H4 (cell line): ENCODE measurements around a stretch of chr5.

DNA sequence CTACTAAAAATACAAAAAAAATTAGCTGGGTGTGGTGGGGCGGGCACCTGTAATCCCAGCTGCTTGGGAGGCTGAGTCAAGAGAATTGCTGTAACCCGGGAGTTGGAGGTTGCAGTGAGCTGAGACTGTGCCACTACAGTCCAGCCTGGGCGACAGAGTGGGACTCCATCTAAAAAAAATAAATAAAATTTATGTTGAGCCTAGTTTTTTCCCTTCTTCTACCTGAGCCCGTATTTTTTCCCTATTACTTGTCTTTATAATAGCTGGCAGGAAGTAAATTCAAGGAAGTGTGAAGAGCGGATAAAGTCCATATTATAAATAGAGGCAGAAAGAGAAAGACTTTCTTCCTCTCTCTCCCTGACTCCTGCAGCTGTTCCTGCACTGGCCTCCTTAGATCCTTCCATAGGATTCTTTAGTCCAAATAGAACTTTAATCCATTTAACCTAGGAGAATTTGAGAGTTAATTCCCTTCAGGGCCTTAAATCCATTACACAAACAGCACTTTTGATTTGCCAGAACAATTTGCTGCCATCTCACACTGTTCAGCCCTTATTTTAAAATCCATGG lies 10.3 kb upstream of the ERBIN start:
- RAMPAGE, long total RNA: no peak

- RAMPAGE, long total RNA: no peak
Observed at GRCh38 chr5:66087039-66087606, 57.0 kb upstream of the SREK1 start.

DNA sequence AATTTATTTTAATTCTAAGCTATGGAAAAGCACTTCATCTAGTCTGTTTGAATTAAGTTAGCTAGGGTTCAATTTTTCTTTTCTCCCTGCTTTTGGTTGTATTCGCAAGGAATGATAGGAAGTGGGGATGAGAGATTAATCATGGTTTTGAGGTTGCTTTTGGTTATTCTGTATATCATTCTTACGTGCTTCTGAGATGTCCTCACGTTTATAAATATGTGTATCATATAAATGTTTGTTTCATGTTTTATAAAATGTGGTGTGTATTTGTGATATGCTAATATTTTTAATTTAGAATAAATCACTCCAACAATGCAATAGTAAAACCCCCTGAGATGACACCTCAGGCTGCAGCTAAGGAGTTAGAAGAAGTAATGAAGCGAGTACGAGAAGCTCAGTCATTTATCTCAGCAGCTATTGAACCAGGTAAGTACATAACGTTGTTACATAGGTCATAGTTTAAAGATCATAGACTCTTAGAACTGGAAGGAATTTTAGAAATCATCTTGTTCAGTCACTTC lies 19.5 kb downstream of the SREK1 start:
- RAMPAGE, long total RNA: no peak

- RAMPAGE, long total RNA: no peak
Observed at GRCh38 chr5:66324350-66324736, 180.2 kb downstream of the SREK1 start.

DNA sequence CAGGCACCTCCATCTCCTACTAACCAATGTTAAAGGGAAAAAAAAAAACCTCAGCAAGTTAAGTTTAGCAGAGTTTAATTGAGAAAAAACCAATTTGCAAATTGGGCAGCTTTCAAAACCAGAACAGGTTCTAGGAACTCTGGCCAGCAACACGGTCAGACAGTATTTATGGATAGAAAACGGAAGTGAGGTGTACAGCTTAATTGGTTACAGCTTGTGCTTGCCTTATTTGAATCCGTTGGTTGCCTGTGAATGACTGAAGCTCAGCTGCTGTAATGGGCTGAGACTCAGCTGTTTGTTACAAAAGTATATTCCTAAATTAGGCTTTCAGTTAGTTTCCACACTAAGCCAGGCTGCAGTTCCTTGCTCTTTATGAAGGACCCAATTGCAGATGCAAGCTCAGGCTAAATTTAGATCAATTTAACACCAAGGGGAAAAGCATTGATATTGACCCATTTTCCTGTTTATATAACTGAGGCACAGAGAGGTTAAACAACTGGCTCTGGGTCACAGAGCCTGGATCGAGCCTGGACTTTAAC lies 217.0 kb downstream of the SREK1 start:
- RAMPAGE, long total RNA: no peak

DNA sequence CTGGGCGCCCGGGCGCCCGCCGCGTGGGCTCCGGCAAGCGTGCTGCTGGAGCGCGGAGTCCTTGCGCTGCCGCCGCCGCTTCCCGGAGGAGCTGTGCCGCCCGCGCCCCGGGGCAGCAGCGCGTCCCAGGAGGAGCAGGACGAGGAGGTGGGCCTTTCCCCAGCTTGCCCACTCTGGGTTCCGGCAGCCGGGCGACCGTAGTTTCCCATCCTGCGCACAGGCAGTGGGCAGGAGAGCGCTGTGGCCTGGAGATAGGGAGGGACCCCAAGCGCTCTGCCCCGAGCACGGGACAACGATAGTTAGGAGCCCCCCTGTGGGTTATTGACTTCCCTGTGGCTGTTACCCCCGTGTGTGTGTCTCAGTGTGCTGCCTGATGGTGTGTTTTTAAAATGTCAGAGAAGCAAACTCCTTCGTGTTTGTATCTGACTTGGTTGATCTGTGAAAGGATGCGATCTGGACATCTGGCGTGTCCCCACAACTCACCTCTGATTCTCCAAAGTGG lies 730 bp downstream of the MAST4 start:
- RAMPAGE, long total RNA: no peak

- RAMPAGE, long total RNA: no peak
Observed at GRCh38 chr5:67010531-67012035, 185.5 kb downstream of the CD180 start.

- RAMPAGE, long total RNA: no peak
Observed at GRCh38 chr5:67165705-67166475, 30.7 kb downstream of the CD180 start.

DNA sequence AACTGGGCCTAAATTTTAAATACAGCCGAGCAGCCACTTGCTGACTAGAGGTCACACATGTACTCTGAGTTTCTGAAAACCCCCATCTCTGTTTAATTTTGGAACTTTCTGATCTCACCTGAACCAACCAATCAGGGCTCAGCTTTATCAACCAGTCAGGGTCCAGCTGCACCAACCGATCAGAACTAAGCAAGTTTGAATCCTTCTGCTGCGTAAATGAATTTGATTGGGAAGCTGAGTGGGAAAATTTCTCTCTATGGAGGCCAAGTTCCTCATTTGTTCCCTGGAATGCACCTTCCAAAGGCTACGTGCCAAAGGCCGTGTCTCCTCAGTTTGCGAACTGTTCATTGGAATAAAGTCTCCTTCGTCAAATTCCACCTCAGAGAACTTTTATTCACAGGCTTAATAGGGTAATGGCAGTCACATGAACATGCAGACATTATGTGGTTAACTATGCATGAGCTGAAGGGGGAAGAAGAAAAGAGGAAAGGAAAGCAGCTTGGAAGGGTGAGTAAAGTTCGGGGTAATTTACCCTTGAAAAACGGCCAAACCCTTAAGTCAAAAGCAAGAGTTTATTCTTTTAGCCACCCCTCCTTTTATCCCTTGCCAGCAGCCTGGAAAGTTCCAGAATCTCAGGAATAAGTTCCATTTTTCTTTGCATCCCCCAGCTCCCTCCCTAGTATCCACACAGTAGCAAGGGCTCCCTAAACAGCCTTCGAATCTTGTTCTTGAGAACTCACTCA lies 3.6 kb downstream of the CD180 start:
- RAMPAGE, long total RNA: no peak

- RAMPAGE, long total RNA: no peak
Observed at GRCh38 chr5:67606237-67606784, 409.7 kb upstream of the CD180 start.

DNA sequence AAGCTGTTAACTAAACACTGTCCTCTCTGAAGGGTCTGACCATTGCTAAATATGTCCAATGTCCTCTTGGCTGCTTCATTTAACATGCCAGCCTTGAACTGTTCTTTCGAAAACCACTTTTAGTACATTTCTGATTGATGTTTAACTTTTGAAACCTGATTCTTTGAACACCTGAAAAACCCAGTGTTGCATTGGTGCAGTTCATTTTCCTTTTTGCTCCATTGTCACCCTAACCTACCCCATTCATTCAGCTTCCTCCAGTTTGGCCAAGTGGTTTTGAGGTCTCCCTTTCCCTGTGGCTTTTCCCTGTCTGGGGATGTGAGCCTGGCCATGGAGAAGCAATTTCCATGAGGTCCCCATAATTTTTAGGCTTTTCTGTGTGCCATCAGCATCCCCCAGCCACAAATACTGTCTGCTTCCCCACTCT lies 134.8 kb upstream of the PIK3R1 start:
- RAMPAGE, long total RNA: no peak

GRCh38 chr5:68167108-68167498 lies 48.5 kb upstream of the PIK3R1 start:
- RAMPAGE, long total RNA: no peak

DNA sequence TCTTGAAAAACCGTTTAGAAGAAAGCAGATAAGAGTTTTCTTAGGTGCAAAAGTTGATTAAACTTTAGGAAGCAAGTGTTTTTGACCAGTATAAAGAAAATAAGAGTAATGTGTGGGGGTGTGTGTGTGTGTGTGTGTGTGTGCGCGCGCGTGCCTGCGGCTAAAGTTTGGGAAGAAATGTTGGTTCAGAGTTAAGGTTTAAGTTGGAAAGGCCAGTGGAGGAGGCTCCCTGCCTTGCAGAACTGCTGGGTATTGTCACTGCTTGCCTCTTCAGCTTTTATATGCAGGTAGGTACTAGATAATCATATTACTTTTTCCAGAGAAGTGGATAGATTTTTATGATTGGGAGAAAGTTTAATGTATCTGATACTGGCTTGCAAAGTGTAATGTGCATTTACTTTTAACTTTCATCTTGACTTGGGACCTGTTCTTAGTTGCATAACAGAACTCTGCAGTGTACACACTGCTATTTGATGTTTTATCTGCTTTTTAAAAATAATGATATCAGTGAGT lies 2.0 kb downstream of the PIK3R1 start:
- RAMPAGE, long total RNA: no peak

DNA sequence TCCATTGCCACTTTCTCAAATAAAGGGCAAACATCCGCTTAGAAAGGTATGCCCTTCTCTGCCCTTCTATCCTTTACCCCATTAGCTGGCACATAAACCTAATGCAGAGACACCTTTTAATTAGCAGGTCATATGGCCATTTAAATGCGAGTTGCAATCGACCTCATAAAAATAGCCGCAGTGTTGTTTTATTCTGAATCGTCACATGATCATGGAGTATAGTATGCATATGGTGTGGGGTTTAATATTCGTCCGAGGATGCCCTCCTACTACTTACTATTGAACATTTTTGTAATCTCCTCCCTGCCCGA lies 72.0 kb downstream of the PIK3R1 start:
- RAMPAGE, long total RNA: no peak

GRCh38 chr5:68395898-68396158 lies 180.3 kb downstream of the PIK3R1 start:
- RAMPAGE, long total RNA: no peak

DNA sequence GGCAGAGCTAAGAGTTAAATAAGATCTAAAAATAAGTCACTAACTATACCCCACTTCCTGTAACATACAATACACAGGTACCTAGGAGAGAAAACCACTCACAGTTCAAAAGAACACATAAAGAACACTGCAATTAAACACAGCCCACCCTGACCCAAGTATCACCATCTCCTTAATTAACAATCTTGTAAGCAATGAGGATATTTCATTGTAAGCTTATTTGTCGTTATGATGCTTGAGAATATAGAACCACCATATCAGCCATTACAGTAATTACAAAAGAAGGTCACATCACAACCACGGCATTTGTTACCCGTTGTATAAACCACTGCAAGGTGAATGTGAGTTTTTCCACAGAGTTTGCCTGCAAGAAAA lies 382.1 kb upstream of the SLC30A5 start:
- RAMPAGE, long total RNA: no peak

DNA sequence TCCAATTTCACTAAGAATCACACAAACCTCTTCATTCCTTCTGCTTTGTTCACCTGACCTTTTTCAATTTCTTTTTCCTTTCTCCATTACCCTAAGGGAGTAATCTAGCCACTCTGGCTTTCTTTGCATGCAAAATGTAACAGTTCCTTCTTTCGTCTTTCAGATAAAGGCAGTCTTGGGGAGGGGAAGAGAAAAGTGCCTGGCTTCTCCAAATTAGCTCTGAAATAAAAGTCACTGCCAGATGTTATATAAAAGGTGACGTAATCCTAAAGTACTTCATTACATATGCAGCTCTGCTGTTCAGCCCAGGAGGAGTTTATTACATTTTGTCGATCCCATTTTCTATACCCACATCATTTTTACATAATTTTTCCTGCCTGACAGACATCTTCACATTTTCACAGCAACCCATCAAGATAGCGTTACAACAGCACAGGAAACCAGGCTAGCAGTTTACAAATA lies 86.7 kb upstream of the SLC30A5 start:
- RAMPAGE, long total RNA: no peak

DNA sequence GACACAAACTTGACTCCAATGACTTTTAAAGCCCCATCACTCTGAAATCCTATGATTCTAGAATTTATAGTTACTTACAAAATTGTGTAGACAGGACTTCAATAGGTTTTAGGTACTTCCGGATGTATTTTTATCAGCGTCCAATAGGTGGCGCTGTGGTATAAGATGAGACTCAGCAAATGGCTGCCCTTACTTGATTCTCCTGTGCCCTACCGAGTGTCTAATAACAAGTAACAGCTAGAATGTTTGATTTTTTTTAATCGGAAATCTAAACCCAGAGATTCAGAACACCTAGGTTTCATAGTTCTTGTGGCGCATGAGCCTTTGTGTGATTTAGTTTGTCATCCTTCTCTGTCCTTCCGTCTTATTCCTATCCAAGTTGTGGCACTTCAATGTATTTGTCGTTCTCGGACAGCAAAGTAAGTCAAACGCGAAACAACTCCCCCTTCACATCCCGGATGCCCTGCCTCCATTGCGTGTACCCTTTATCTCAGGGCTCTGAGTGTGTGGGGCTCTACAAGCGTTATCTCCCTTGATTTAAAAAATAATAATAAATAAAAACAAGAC lies 50.9 kb upstream of the SLC30A5 start:
- RAMPAGE, long total RNA: no peak

DNA sequence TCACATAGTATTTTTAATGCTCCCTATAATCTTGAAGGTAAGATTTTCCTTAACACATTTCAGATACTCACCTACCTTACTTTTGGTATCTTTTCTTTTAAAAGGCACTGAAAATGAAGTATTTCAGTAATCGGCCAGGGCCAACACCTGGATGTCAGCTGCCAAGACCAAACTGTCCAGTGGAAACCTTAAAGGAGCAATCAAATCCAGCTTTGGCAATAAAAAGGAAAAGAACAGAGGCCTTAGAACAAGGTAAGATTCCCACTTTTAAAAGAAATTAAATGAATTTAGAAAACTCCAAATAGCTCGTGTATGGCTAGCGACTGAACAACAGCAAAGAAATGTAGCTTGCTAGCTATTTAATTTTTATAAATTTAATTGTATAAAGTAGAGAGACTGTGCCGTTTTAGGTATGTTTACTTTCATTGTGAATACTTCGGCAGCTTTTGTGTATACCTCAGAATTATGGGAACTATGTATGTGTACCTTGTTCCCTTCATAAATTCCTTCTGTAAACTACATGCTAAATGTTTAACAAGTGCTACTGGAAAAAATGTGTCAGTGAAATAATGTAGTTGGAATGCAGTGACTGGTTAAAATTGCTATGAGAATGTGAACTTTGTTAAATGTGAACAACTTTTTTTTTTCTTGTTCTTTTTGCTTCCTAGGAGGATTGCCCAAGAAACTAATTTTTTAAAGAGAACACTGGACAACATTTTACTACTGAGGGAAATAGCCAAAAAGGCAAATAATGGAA lies 41.9 kb downstream of the CDK7 start:
- RAMPAGE, long total RNA: no peak

GRCh38 chr5:69361860-69362573 lies 7.3 kb downstream of the AK6 start:
- RAMPAGE, long total RNA: no peak